Choroid plexus epithelial cell (primary cell): ENCODE data around the gene LIPG.

- RRBS = 2% methylated on average over 26 of the region's 76 CpGs
Observed at GRCh38 chr18:49561254-49562384, at the start of gene LIPG. Gene LIPG (plus strand): TSS chr18:49562057.

DNA sequence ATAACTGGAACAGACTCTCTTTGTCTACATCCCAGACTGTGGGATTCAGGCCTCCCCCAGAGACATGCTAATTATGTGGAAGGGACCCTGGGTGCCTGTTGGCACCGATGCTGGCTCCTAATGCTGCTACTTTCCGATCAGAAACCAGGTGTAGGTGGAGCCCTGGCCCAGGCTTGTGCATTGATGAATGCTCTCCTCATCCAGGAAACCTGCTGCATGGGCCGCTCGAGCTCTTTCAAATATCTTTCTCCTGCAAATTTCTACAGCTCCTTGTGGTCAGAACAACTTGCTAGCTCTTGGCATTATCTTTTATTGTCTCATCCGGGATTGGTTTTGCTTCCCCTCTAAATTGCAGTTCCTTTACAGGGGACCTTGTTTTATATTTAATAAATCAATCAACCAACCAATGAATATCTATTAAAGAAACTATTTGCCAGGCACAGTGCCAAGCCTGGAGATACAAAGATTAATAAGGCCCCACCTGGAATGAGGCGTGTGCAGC, 51.6 kb downstream of the LIPG start:
- RRBS = no CpG with 5 or more reads among the region's 6 CpGs

DNA sequence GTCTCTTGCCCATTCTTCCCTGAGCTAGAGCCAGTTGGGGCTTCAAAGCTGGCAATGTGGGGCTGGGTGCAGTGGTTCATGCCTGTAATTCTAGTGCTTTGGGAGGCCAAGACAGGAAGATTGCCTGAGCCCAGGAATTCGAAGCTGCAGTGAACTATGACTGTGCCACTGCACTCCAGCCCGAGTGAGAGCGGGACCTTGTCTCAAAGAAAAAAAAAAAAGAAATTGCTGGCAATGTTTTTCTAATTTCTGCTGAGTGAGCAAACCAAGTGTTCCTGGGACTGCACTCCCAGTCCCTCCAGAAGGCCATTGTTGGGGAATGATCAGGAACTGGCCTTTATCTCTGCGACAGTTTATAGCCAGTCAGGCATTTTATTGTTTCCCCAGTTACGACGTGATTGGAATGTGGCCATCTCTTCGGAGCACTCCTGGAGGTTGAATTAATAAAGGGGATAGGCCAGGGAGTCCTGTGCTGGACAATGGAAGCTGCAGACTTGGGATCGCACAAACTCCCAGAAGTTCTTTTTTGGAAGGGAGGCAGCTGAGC, 57.1 kb downstream of the LIPG start:
- RRBS = no CpG with 5 or more reads among the region's 8 CpGs

DNA sequence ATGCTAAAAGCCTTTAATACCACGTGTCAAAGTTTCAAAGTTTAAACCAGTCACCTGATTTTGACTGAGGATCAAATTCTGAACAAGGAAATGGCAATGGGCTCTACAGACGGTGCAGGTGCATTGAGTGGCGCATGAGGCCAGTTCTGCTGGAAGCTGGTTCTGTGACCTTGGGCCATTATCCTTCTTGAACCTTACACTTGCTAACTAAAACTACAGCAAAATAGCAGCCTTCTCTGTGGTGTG, 85.1 kb downstream of the LIPG start:
- RRBS = no CpG with 5 or more reads among the region's 3 CpGs

DNA sequence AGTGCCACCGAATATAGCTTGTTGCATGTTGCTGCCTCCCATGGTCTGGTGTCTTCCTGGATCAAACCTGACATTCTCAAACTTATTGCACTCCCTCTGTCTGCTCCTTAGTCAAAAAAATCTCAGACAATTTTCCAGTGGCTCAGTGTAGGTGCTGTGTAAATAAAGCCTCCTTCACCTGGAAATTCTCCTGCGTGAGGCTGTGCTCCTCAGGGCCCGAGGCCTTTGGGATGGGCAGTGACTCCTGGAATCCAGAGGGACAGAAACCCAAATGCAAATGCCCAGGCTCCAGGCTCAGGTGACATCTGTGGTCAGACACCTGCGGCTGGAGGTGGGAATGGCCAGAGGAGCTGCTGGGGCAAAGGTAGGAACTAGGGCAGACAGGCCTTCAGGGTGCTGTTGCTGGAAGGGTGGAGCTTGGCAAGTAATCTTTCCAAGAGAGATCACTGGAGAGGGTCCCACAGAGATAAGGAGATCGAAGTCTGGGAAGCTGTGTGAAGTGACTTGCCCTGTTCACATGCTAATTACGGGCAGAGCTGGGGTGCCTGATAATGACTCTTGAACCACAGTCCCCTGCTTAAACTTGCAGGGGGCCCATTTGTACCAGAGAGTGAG, 82.5 kb downstream of the ACAA2 start:
- RRBS = no CpG with 5 or more reads among the region's 6 CpGs

DNA sequence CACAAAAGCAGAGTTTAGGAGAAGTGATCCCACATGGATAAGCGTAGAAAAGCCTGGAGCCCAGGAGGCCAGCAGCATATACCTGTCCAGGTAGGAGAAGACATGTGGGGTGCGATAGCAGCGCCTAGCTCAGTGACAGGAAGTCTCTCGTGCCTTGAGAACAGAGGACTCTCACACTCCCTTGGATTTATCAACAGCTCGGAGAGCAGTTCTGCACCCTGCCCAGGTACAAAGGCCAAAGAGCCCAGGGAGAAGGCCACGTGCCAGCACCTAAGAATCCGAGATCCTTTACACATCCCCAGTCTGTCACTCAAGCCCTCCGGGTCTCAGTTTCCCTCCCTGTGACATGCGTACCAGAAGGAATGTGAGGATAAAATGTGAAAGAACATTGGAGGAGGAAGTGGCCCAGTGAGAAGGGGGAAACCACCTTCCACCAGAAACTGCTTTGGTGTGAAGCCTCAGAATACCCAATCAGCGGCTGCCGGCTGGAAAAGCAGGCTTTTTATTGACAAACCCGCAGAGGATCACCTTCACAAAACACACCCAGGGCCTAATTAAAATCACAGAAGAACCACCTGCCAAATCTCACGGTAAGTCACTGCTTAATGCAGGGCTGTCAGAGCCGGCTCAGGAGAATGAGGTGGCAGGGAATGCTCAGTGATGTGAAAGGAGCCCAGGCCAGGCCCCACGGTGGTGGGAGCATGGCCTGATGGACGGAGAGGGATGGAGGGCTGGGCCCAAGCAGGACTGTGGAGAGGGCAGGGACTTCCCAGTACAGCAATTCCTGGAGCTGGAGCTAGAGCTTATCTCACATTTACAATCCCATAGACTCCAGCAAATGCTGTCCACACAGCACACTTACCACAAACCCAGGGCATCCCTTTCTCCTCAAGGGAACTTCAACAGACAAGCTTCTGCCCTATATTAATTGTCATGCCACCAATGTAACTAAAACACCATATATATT, 66.2 kb downstream of the MYO5B start:
- RRBS = no CpG with 5 or more reads among the region's 16 CpGs

GRCh38 chr18:50278982-50279582, 2.2 kb downstream of the MBD1 start:
- RRBS = no CpG with 5 or more reads among the region's 5 CpGs

GRCh38 chr18:50757257-50757946, 62.4 kb downstream of the MRO start:
- RRBS = no CpG with 5 or more reads among the region's 8 CpGs

GRCh38 chr18:50825117-50825883, 5.5 kb upstream of the MRO start:
- RRBS = no CpG with 5 or more reads among the region's 5 CpGs

DNA sequence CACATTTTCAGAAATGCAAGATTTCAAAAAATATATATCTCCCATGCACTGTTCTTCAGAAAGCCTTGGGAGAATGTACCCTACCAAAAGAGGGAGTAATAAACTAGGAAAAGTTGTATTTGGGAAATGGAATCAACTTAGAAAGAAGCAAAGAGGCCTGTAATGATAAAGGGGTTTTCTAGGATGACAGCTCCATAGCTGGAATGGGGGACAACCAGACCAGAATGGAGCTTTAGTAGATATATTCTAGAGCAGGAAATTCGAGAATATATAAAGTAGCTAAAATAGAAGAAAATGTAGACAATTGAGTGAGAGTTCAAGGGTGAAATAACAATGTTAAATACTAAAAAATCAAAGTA, 29.3 kb upstream of the ELAC1 start:
- RRBS = no CpG with 5 or more reads among the region's 1 CpG

DNA sequence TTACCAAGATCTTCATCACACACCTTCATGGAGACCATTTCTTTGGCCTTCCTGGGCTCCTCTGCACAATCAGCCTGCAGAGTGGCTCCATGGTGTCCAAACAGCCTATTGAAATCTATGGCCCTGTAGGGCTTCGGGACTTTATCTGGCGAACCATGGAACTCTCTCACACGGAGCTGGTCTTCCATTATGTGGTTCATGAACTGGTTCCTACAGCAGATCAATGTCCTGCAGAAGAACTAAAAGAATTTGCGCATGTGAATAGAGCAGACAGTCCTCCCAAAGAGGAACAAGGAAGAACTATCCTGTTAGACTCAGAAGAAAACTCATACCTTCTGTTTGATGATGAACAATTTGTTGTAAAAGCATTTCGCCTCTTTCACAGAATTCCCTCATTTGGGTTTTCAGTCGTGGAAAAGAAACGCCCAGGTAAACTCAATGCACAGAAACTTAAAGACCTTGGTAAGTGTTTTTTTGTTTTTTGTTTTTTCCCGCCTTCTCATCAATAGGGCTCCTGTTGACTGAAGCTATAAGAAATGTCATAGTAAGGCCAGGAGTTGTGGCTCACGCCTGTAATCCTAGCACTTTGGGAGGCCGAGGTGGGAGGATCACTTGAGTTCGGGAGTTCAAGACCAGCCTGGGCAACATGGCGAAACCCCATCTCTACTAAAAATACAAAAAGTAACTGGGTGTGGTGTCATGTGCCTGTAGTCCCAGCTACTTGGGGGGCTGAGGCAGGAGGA, 16.4 kb downstream of the ELAC1 start:
- RRBS = no CpG with 5 or more reads among the region's 12 CpGs

GRCh38 chr18:51028175-51028816, 1.7 kb upstream of the SMAD4 start:
- RRBS = no CpG with 5 or more reads among the region's 4 CpGs

- RRBS = no CpG with 5 or more reads among the region's 1 CpG
Observed at GRCh38 chr18:51057879-51058421, 27.9 kb downstream of the SMAD4 start.

GRCh38 chr18:51131871-51132337, 65.6 kb downstream of the MEX3C start:
- RRBS = no CpG with 5 or more reads among the region's 2 CpGs

DNA sequence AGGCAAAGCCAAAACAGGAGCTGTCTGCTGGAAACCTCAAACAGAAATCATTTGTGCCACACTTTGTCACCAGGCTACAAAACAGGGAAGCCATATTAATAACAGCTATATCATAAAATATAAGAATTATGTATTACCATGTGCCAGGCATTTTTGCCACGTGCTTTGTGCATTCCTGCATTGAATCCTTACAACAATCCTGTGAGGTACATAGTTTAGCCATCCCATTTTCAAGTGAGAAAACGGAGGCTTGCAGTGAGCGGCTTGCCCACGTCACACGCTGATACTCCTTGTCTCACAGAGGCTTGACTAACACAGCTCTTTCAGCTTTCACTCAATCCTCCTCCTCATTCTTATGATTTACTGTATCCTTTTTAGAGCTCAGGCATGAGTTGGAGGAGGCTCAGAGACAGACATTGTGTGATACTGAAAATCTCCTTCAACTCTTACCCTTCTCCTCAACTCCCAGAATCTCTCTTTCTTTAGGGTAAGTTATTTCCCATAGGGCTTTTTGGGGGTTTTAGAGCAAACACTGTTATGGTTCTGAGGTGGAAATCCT, 148.5 kb upstream of the MEX3C start:
- RRBS = no CpG with 5 or more reads among the region's 5 CpGs

DNA sequence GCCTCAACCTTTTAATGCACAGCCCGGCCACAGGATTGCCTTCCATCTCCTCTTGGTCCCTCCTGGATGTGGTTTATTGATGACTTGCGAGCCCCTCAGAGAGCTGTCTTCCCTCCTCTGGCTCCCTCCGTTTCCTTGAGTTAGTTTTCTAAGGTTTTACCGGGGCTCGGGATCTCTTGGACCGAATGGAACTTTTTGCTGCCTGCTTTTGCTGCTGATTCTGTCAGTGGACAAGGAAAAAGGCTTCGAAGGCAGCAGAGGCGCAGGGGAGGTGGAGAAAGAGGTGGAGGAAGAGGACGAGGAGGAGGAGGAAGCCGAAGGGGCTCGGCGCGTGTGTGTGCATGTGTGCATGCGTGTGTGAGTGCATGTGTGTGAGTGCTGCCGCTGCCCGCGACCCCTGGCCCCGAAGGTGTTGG, 376 bp downstream of the DCC start:
- RRBS = no CpG with 5 or more reads among the region's 18 CpGs

- RRBS = no CpG with 5 or more reads among the region's 2 CpGs
Observed at GRCh38 chr18:53861284-53861715, 363.2 kb downstream of the MBD2 start.

DNA sequence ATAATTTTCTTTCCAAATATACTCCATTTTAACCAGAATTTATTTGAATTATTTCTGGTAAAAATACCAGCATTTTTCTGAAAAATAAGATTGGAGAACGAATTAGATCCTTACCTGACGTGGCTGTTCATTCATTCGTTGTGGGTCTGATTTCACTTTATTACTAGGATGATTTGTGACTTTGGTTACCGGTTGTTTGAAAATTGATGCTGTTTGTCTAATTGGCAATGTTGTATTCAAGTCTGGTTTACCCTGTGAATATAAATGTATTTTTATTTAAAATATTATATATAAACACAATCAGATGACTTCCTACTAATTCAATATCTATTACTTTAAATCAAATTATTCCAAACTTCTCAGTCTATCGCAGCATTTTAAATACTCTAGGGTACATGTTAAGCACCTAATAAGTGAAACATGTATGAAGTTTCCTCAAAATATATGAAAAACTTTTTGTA, 35.7 kb downstream of the MBD2 start:
- RRBS = no CpG with 5 or more reads among the region's 5 CpGs

GRCh38 chr18:54832384-54832890, 4.2 kb downstream of the RAB27B start:
- RRBS = no CpG with 5 or more reads among the region's 6 CpGs